ENCODE measurements around a stretch of chr16.

GRCh38 chr16:53045464-53046156, 7.1 kb downstream of the CHD9NB start:
- RRBS, 2 experiments, result no CpG with 5 or more reads among the region's 5 CpGs

DNA sequence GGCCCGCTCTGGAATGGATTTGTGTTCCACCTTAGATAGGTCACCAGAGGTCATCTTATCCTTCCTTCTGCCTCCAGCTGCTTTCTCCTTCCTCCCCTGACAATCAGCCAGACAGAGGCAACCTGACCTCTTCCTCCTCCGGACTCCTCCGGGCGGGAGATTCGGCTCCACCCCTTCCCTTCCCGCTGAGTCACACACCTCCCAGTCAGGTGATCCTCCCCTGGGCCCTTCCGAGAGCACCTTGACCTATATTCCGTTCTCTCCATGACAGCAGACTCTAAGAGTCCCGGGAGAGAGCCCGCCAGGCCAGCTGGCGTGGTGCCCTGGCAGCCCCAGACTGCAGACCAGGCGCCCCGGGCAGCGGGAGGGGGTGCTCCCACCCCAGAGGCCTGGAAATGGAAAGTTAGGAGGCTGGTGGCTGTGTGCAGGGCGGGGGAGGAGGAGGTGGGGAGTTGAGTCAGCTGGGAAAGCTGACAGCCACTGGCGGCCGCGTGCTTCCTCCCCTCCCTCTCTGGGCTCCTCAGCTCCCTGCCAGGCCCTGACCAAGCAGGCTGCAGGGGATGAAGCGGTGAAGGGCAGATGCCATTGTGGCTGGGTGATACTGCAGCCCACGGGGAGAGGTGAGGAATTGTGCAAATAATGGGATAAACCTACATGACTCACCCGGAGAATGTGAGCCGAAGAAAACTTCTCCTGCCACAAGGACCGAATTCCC, 44.9 kb downstream of the CHD9 start:
- RRBS, 2 experiments, result 3 to 17% methylated on average over 5 of the region's 23 CpGs

DNA sequence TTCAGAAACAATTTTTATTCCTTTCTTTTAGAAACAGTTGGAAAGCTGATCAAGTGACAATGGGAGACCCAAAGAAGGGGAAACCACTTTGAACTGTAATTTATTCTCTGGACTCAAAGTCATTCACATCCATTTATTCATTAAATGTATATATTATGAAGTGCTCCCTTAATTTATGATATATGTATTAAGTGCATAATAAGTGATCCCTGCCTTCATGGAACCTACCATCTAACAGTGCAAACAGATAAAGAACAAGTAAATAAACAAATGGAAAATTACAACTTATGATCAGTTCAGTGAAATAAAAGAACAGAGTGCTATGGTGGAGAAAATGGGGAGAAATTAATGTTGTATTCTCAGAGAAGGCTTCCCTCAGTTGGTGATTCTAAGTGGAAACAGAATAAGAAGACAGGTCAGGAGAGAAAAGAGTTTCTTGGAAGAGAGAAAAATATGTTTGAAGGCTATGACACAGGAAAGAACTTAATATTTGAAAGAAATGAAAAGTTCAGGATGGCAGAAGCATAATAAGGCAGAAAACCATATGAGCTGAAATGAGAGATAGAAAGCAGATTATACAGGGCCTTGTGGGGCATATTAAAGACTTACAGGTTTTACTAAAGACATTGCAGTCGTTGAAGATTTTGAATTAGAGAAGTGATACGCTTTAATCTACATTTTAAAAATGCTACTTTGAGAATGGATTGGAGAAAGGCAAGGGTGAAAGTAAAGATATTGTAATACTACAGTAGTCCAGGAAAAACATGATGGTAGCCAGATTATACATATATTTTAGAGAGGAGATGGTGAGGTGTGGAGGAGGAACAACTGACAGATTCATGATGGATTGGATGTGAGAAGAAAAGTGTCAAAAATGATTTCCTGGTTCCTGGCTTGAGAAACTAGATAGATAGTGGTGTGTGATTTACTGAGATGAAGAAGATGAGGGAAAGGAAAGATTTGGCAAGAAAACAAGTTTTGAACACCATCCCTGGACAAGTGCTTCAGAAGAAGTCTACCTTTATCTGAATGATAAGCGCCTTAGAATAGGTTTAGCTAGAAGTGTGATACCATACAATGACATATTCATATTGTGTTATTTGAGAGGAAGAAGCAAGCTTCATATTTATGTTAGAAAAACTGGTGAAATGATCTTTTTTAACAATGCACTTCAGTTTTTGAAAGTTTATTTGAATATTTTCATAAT, 80.3 kb downstream of the CHD9 start:
- RRBS, 2 experiments, result no CpG with 5 or more reads among the region's 3 CpGs

DNA sequence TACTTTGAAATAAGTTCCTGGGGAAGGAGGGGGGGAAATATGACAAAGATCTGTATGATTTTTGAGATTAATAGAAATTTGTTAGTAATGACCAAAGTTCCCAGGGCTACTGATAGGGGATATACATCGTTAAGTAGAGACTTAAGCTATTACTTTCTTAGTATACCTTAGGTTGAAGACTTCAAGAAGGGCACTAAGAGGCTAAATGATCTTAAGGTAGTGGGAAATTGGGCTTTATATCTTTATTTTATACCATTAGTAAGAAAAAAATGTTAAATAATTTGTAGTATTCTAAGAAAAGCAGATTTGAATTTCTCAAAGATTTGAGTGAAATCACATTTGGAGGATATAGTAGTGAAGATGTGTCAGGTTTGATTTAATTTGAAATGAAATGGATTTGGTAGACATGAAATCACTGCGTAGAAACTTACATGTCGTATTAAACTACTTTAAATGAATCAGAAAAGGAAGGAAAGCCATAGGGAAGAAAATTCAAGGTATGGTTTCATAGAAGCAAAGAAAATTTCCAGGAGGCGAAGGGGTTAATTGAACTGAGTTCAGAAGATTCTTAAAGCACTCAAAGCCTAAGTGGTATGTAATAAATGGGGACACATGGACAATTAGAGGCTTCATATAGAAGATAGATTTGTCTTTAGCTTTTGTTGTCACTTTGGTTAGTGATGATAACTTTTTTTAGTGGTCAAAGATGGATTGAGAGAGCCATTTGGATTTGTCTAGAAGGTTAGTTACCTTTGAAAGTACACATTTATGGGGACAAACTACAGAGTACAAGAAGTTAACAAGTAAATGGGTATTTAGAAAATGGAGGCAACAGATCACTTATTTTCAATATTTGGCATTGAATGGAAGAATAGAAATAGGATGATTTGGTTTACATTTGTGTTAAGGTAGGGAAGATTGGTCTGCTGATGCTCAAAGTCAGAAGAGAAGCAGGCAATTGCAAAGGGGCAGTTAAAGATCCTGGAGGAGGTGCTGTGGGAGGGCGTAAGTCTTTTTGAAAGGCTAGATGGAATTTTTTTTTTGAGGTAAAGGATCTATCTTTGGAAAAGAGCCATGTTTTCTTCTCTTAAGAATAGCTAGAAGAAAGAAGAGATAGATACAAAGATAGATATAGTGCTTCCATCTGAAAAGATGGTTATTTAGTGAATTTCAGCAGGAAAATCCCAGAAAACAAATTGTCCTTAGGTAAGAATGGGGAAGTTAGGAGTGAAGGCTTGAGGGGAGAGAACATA, 83.6 kb downstream of the CHD9 start:
- RRBS, 2 experiments, result no CpG with 5 or more reads among the region's 5 CpGs

- RRBS, 2 experiments, result no CpG with 5 or more reads among the region's 9 CpGs
These were observed 800 bp upstream of the RBL2 start for GRCh38 chr16:53433444-53433897.

GRCh38 chr16:53500787-53501343, 2.1 kb downstream of the AKTIP start:
- RRBS, 2 experiments, result no CpG with 5 or more reads among the region's 6 CpGs

- RRBS, 2 experiments, result no CpG with 5 or more reads among the region's 5 CpGs
These were observed 288.7 kb downstream of the IRX3 start for GRCh38 chr16:53997794-53998343.

GRCh38 chr16:54193359-54194340, 92.9 kb downstream of the IRX3 start:
- RRBS, 2 experiments, result 33 to 36% methylated on average over 5 to 11 of the region's 30 CpGs

- RRBS, 2 experiments, result no CpG with 5 or more reads among the region's 7 CpGs
These were observed 20.9 kb downstream of the IRX3 start for GRCh38 chr16:54265613-54266130.

DNA sequence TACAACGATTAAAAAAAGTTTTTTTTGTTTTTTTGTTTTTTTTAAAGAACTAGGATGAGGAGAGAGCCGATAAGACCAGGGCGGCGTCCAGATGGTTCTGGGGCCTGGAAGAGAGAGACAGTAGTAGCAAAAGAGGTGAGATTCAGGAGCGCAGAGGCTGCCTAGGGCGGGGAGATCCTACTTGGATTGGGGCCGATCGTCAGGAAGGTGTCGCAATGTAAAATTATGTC, 3.0 kb downstream of the IRX3 start:
- RRBS, 2 experiments, result no CpG with 5 or more reads among the region's 9 CpGs

GRCh38 chr16:54284253-54284797, 2.3 kb downstream of the IRX3 start:
- RRBS, 2 experiments, result under 1 to 7% methylated on average over 41 of the region's 62 CpGs

DNA sequence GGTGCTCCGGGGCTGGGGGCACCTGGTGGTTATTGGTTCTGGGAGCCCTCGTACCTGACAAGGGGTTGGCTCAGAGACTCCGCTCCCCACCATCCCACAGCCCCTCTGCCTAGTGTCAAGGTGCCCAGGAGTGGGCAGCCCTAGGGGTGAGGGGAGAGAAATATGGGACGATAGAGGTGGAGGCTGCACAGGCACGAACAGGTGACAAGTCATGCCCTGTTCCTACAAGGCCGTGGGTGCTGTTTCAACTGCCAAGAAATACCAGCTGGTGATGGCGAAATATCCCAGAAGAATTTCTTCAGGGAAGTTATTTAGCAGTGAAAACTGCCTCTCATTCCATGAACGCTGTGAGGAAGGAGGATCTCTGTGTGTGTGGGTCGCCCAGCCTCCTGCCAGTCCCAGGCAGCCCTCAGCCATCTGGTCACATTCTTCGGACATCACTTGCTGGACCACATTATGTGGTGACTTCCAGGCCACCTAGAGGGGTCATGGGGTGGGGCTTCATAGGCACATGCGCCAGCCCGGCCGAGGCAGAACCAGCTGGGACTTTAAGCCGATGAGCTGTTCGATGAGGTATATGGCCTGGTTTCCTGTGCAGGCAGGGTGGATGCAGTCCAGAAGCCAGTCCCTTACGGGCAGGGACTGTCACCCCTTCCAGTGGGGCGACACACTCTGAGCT, 55.7 kb upstream of the IRX3 start:
- RRBS, 2 experiments, result no CpG with 5 or more reads among the region's 17 CpGs

GRCh38 chr16:54370682-54371079, 84.1 kb upstream of the IRX3 start:
- RRBS, 2 experiments, result no CpG with 5 or more reads among the region's 18 CpGs

GRCh38 chr16:54385046-54385427, 98.5 kb upstream of the IRX3 start:
- RRBS, 2 experiments, result no CpG with 5 or more reads among the region's 3 CpGs

DNA sequence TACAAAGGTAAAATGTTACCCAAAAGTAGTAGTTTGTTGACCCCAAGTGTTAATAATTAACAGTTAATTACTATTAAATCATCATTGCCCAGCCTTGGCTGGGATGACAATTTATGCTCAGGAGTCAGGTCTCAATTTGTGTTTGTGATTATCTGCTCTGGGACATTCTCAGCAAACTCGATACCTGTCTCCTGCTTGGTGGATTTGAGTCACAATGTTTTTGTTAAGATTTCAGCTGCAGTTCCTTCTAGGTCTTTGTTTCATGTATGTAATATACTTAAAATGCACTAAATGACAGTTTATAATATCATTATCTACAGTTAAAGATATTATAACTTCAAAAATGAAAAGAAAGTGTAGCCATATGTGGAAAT, 172.4 kb upstream of the IRX3 start:
- RRBS, 2 experiments, result no CpG with 5 or more reads among the region's 1 CpG

DNA sequence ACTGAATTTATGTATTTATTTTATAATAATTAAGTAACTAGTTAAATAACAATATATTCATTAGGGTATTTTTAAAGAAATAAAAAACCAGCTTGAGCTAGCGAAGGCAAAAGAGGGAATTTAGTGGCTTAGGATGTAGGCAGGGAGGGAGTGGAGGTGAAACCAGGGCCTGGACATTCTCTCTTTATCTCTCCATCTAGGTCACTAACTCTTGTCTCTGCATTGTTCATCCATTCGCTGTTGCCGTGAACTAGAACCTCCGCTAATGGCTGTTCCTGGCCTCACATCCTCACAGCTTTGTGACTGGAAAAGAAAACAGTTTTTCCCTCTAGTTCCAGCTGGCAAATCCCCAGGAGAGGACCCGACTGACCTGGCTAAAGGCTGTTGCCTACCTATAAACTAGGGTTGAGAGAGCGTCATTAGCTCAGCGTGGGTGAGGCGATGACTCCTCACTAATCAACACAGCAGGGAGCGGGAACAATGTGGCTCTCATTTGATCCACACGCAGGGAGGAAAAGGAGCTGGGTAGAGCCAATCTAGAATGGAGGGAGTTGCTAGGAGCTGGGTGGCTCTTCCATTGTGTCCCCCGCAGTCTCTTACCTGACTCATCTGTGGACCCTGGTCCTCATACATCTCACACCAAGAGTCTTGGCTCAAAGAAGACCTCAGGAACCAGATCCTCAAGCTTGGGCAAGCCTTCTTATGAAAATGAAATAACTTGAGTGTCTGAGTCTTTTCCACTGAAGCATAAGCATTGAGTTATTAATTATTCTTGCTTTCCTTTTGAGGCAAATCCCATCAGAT, 282.1 kb upstream of the IRX5 start:
- RRBS, 2 experiments, result no CpG with 5 or more reads among the region's 11 CpGs

DNA sequence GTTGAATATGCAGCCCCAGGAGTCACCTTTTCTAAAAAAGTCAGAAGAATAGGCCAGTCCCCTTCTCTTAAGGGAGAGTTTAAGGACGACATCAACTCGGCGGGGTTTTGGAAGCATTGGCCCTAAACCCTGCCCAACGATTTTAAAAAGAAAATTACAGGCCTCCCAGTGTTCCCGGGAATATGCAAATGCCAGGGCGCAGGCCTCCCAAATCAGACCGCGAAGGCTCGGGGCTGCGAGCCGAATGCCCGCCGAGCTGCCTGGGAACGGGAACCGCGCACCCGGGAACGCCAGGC, 5.5 kb downstream of the IRX5 start:
- RRBS, 2 experiments, result 98% methylated on average over 2 to 9 of the region's 18 CpGs

- RRBS, 2 experiments, result no CpG with 5 or more reads among the region's 6 CpGs
These were observed 80.7 kb upstream of the CES5A start for GRCh38 chr16:55955669-55956403.

DNA sequence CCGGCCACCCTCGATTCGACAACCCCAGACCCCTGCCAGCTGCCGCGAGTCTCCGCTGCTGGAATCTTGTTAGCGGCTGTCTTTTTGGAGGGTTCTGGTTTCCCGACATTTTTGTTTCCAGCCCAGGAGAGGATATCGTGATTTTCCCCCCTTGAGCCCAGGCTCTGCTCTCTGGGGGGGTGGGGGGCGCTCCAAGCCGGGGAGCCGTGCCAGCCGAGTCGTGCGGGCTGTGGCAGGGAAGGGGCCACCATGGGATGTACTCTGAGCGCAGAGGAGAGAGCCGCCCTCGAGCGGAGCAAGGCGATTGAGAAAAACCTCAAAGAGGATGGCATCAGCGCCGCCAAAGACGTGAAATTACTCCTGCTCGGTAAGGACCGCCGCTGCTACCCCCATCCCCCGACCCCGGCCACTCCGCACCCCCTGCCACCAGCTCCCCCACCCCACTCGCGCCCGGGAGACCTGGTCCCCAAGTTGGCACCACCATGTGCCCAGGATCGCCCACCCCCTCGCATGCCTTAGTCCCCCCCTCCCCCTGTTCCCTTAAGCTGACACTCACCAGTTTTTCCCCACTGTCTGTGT, 787 bp downstream of the GNAO1 start:
- RRBS, 2 experiments, result 3 to 9% methylated on average over 5 of the region's 34 CpGs

DNA sequence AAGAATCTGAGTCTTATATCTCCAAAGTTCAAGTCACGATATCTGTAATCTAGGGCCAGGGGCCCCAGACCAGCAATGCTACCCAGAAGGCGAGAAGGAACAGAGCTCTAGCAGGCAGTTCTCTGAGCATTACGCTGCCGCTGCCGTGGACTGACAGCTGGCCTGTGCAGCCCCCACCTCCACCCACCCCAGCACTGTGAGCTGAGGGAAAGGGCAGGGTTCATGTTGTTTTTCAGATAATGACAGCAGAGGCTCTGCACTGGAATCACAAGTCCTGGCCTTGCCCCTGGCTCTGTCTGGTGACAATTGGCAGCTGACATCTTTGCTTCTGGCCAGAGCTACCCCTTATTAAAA, 72.9 kb downstream of the GNAO1 start:
- RRBS, 2 experiments, result no CpG with 5 or more reads among the region's 5 CpGs